ENCODE measurements around a stretch of chr3.

DNA sequence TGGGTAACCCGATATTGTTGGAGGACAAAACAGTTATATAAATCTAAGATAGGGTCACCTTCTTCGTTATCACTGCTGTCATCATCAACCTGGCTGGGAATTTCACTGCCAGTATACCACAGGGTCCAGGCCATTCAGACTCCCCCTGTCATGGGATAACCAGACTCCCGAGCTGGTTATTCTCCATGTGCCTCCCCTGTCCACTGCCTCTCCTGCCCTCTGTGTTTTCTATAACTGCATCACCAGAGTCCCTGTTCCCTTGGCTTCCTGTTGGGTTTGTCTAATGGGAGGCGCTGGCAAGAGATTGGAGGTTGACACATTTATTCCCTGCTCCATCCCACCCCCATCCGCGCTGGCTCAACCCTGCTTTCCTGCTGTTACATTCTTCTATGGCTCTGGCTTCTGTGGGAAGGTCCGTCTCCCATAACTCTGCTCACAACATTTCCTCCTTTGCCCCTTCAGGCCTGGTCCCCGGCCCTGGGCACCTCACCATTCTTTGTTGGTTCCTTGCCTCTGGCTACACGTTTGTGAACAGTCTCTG is 68.3 kb upstream of the ATP13A3 start:
- PRO-cap, 2 experiments, result no peak in any of the 2 experiments

GRCh38 chr3:194657352-194657939 is 14.5 kb downstream of the LSG1 start:
- PRO-cap, 2 experiments, result no peak in any of the 2 experiments

DNA sequence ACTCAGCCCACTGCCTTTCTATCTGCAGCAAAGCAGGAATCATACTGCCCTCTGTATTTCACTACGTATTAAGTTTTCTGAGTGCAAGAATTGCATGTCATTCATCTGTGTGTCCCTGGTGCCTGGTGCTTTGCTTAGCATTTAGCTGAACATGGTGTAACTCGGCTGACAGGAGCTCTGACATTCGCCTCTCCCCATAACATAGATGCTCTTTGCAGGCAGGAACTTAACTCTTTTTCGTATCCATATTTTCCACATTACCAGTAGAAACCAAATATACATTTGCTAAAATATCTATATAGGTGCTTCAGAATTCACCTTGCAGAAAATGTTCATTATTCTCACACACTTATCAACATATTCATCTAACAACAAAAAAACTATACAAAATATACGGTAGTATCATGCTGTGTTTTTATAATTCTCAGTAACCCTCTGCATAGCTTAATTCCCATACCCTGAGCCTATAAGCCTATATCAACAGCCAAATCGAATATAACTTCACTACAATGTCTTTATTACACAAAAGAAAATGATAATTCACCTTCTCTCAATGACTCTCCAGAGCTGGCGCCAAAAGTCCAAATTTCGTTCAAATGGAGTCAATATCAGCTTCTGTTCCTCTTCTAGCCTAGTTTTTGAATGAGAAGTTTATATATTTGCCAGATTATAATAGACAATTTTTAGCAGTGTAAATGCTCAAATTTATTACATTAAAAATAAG is 6.8 kb downstream of the LSG1 start:
- PRO-cap, 2 experiments, result no peak in any of the 2 experiments

DNA sequence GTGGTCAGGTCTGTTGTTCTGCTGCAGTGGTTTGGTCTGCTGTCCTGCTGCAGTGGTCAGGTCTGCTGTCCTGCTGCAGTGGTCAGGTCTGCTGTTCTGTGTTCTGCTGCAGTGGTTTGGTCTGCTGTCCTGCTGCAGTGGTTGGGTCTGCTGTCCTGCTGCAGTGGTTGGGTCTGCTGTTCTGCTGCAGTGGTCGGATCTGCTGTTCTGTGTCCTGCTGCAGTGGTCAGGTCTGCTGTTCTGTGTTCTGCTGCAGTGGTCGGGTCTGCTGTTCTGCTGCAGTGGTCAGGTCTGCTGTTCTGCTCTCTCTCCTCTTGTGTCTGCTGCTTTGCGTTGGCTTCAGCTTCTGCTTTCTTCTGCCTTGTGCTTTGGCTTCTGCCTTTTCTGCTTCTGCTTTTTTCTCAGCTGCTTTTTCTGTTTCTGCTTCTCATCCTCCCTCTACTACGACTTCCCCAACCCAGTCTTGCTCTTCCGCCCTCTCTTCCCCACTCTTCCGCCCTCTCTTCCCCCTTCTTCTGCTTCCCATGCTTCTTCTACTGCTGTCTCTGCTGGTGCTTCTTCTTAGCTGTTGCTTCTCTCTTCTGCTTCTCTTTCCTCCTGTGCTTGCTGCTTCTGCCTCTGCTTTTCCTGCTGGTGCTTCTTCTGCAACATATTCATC is 50.7 kb downstream of the FAM43A start:
- PRO-cap, 2 experiments, result no peak in any of the 2 experiments

DNA sequence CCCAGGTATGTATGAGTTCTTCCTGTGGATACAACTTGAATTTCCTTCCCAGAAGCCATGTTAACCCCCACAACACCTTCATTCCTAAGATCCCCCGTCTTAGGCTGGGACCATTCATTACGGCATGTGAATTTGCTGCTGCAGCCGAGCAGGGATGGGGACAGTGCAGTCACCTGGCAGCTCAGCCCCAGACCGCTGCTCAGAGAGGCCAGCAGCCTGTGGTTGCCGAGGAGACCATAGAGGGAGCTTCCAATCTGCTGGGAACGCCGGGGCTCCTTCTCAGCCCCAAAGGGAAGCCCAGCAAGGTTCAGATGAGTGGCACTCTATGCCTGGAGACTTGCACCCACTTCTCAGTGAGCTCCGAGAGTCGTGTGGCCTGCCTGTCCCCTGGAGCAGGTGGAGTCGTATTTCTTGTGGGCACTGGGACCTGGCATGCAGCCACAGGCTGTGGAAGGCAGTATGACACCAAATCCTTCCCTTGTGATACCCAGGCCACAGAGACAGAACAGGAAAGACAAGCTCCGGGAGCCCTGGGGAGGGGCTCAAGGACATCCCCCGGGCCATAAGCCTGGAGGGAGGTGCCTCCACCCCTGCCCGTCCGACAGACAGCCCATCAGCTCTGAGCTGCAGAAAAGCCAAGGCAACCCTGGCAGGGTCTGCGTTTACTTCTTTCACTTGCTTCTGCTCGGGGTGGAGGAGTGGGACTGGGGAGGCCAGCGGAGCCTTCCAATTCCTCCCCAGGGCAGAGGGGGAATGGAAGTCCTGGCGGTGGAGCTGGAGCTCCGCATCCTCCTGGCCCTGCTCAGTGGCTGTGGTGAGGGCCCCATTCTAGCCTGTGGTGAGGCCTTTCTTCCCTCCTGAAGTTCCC is 167.4 kb downstream of the FAM43A start:
- PRO-cap, 2 experiments, result no peak in any of the 2 experiments

DNA sequence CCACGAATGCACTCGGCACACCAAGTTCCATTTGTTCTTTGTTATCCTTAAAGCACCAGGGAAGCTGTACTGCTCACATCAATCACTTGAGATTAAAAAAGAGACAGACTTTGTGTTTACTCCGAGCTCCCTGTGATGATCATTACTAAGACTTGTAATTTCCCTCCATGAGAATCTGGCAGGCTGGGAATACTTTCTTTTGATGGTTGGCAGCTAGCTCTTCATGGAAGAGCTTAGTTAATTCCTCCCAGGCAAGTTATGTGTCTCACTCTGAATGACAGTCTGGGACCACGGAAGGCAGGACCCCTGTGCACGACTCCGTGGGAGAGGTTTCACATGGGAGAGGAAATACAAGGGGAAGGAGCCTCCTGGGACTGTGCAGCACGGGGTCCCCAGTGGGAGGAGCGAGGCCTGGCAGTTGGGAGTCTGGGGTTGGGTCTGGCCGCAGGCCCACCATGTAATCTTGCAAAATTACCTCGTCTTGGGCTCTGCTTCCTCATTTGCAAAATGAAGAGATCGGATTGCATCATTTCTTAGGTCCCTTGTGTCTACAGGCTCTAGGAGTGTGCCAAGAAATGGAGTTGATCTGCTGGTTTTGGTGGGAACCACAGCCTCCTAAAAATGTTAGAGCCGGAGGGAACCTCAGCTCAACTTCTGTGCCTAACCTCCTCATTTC is 268.1 kb downstream of the XXYLT1 start:
- PRO-cap, 2 experiments, result no peak in any of the 2 experiments

DNA sequence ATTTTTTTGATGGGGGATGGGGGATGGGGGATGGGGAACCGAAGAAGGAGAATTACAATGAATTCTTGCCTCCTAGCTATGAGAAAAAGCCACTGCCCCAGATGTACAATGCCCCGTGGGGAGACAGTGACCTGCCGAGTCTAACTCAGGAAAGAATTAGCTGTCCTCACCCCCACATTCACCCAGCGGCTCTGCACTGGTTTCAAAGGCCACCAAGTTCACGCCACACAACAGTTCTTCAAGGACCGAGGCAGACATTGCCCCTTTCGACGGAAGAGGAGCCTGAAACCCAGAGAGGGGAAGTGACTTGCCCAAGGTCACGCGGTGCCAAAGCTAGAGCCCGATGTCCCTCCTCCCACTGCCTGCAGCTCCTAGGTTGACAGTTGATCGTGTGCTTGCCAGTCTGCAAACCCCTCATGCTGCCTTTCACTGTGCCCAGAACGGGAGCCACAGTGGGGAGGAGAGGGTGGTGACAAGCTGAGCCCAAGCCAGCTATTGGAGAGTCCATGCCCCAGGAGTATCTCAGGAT is 231.0 kb downstream of the XXYLT1 start:
- PRO-cap, 2 experiments, result no peak in any of the 2 experiments

DNA sequence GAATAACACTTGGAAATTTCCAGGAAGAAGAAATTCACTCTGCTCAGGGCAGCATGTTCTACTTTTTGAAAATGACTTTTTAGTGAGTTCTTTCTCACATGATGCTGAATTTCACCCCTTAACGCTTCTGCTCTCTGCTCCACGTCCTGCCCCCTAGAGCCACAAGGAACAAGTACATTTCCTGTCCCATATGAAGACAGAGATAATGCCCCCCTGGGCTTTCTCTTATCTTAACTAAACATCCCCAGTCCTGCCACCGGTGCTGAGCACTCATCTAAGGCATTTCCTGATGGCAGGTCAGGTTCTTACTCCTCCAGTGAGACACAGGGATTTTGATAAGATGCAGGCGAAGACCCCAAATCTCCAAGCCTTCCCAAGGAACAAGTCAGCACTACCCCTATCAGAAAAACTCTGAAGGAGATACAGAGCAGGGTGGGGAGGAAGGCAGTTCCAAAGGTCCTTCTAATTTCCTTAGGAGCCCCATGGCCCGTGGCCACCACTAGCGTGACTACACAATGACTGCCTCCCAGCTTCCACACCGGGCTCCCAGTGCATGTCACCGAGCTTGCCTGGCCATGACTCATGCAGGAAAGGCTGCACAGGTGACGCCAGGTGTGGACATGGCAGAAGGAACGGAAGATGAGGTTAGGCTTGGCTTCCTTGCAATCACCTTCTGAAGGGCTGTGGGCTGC is 152.9 kb downstream of the XXYLT1 start:
- PRO-cap, 2 experiments, result no peak in any of the 2 experiments

DNA sequence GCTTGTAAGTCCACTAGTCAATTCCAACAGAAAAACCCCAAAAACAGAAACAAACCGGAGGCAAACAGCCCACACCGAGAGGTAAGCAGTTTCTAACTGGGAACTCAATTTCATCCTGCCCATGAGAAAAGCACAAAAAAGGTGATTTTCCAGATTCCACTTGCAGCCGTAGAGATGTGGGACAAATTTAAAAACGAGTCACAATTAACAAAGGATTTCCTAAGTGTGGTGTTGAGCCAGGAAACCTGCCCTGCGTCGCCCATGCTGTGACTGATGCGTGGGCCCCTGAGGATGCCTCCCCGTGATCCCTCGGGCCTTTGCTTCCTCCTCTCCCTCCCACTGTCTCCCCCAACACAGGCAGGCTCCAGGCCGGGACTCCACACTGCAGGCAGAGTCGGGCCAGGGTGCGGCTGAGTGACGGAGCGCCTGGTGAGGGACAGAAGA is 91.3 kb downstream of the XXYLT1 start:
- PRO-cap, 2 experiments, result no peak in any of the 2 experiments

- PRO-cap, 2 experiments, result no peak in any of the 2 experiments
Measured at GRCh38 chr3:195195194-195195823, 75.7 kb downstream of the XXYLT1 start.

GRCh38 chr3:195549846-195550746 is 7.0 kb upstream of the PPP1R2 start:
- PRO-cap, 2 experiments, result no peak in any of the 2 experiments

GRCh38 chr3:195583063-195583445 is 686 bp downstream of the APOD start:
- PRO-cap, 2 experiments, result no peak in any of the 2 experiments

DNA sequence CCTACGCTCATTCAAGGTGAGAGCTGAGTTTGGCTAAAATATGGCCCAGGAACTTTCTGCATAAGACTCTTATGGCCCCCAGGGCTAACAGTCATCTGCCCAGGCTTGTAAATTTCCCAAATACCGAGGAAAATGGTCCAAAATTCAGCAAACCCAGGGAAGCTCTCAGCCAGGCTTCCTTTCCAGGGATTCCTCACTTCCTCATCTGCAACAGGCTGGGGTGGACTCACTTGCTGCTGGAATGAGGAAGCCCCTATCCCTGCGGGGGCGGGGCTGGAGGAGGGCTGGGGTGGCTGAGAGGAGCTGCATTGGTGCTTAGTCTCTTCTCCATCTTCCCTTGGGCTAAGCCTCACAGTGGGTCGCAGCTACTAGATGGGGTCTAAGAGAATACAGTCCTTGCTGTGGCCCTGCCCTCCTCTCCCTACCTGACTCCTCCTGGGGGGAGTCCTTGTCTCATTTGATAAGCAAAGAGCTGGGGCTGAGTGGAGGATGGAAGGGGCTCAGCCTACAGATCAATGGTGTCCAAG is 28.5 kb upstream of the APOD start:
- PRO-cap, 2 experiments, result no peak in any of the 2 experiments

- PRO-cap, 2 experiments, result no peak in any of the 2 experiments
Measured at GRCh38 chr3:195615018-195615431, 31.3 kb upstream of the APOD start.

DNA sequence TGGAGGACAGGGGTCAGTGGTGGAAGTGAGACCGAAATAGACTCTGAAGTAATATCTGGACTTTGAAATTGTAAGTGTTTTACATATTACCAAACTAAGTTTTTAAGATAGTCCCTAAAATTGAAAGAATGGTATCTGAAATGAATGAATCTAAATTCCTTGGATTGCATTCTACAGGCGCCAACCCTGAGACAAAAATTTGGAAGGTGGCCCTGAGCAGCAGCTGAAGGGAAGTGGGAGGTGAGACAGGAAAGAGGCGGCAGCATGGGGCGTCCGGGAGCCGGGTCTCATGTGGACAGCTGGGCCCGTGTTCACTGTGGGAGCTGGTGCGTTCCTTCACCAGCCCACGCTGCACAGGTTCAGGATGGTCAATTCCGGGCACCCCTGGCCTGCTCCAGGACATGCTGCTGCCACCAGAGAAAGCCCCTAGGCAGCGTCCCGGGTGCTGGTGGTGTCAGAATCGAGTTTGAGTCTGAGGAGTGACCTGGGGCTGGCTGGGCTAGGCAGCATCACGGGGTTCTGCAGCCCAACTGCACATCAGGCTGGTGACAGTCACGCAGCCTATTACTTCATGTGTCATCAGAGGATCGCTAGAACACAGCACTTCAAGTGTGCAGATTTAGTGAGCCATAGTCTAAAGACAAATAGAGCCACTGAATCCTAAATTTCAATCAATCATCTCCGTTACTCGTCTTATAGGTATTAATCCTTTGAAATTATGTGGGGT is 31.2 kb upstream of the MUC20 start:
- PRO-cap, 2 experiments, result no peak in any of the 2 experiments

DNA sequence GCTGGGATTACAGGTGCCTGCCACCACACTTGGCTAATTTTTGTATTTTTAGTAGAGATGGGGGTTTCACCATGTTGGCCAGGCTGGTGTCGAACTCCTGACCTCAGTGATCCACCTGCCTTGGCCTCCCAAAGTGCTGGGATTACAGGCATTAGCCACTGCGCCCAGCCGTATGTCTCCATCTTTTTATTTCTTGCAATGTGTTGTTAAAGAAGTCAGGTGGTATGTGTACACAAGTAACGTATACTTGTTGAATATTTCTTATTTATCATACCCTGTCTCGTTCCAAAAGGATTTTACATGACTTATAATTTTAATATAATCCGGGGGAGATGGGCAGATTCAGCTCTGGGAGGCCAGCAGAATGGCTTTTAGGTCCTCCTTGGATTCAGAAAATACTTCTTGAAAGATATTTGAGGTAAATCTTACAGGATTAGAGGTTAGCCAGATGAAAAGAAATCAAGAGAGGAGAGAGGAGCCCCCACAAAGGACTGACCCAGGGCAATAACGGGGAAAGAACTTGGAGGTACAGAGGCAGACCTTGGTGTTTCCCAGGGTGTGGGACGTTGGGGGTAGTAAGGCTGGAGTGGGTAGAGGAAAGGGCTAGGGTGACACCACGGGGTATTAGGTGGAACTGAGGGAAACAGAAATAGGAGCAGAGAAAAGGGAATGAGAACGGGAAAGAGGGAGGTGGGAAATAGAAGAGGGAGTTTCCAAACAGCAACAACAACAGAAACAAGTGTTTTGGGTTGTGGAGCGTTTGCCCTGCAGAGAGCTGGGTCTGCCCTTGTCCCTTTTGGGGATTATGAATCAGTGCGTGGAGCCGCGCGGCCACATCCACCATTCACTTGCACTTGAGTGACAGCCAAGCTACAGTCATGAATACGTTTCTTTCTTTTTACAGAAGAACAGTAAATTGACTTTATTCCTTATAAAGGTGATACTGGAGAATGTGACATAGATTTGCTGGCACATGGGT is 27.0 kb upstream of the MUC20 start:
- PRO-cap, 2 experiments, result no peak in any of the 2 experiments

GRCh38 chr3:195696385-195697145 is 24.2 kb upstream of the MUC20 start:
- PRO-cap, 2 experiments, result no peak in any of the 2 experiments

DNA sequence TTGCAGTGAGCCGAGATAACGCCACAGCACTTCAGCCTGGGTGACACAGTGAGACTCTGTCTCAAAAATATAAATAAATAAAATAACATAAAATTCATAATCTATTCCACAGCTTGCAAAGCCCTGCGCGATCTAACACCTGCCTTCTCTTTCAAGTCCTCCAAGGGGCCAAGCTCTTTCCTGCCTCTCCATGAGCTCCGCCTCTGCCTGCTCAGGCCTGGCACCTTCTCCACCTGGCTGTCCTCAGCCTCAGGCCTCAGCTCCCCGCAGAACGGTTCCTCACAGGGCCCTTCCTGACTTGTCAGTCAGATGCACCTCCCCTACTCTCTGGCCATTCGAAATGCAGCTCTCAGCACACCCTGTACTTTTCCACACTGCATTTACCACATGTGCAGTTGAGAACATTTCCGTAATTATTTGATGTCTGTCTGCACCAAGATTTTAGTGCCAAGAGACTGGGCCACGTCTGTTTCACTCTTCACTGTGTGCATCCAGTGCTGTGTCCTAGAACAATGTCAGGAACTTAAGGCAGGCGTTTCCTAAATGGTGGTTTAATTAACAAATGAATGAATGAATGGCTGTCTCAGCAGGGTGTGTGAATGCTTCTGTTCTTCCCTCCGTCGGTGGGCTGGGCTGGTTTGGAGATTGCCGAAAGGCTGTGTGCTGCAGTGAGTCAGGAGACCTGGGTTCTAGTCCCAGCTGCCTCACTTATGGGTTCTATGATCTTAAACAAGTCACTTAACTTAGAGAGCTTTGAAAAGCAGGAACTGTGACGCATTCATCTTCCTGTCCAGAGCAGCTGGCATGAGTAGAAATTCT is 5.5 kb downstream of the MUC4 start:
- PRO-cap, 2 experiments, result peak in 1 of 2 experiments; most common minus-strand start position 235 of the sequence (in 1)

DNA sequence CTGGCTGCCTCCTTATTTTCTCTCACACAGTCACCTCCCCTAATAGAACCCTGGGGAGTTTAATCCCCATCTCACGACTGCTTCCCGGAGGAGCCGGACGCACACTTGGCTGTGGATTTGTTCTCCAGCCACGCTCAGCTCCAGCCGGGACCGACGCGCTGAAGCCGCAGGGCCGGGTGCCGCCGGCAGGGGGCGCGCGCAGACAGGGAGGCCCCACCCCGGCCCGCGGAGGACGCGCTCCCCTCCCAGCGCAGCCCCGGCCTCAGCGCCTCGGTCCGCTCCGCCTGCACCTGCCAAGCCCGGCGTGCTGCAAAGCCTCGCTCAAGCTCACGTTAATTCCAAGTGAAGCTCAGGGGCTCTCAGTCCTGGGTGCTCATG is 37.9 kb upstream of the MUC4 start:
- PRO-cap, 2 experiments, result no peak in any of the 2 experiments

DNA sequence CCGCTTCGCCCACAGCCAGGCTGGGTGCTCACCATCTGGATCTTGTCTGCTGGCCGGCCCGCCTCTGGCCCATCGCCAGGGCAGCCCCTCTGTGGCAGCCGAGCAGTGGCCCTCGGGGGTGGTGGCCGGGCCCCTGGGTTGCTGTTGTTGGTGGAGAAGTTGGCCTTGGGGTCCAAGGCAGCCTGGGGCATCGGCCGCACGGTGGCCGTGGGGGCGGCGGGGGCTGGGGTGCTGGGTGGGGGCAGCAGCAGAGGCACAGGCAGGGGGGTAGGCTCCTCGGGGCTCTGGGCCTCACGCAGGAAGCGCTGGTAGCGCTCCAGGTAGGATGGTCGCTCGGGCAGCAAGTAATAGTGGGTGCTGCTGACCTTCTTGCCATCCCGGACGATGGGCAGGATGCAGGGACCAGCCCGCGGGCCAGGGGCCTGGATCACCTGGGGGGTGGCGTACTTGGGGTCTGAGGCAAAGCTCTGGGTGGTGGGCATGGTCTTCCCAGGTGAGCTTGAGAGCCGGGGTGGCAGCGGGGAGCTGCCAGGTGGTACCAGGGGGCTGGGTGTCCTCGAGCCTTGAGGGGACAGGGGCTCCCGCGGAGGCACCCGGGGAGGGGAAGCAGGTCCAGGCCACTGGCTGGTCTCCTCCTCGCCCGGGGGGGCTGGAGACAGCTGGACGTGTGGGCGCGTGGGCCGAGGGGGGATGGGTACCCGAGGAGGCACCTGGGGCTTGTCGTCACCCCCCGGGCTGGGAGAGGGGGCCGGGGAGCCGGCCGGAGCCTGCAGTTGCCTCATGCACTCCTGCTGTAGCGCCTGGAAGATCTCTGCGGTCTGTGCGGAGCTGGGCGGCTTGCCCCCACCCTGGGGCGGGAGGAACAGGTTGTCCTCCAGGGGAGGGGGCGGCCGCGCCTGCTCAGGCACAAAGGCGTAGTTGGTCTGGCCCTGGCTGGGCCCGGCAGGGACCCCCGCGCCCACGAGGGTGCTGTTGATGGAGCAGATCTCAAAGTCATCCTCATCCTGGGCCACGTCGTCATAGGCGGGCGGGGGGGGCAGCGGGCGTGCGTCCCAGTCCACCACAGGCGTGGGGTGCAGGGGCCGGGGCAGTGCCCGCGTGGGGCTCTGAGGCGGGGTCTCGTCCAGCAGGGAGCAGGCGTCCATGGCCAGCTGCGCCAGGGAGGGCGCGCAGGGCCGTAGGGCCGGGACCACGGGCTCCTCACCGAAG is 40.6 kb downstream of the TNK2 start:
- PRO-cap, 2 experiments, result no peak in any of the 2 experiments